Breast (tissue), 4 donors: ENCODE measurements around a stretch of chr10.

DNA sequence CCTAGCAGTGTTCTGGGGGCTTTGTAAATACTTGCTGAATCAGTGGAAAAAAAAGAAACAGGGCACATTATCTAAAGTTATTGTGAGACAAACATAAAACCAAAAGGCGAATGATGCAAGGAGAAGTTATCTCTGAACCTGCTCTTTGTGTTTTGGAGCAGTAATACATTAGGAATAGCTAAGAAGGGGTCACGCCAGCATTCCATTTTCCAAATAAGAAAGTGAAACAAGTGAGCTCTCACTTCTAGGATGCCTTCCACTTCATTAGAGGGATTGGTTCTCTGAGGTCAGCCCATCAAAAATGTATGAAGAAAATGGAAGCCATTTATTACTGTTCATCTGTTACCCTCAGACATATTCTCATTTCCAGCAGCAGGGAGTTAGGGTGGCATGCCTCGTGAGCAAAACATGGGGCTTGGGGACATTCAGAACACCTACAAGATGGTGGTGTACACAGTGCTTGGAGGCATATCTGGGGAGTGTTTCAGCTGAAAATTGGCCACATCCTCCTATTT is 93.2 kb downstream of the SPAG6 start:
- PRO-cap, 3 experiments: no peak in any of the 3 experiments
- RRBS: no CpG with 5 or more reads among the region's 3 CpGs

DNA sequence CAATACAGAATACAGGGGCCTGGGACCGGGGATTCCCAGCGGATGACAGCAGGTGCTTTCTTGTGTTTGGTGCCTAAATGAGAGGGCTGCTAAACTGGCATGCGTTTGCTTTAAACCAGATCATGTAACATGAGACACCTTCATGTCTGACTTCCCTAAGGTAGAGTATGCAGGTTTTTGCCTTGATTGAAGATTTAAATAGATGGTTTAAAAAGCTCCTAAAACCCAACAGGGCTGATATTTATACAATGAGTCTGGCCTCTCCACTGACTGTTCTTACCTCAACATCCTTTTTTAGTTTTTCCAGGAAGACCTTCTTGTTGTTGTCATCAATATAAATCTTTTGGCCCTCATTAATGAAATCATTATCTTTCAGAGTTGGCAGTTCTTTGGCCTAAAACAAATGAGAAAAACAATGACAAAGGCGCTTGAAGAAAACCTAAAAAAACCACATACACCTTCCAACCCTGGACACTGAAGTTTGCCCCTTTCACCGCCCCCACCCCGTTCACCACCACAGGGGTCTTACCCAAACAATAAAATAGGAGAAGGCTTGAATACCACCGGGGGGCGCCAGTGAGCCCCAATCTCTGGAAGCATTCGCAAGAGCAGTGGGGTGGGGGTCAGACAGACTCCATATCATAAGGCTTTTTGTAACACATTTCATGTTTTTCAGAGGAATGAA is 163.9 kb downstream of the PIP4K2A start:
- PRO-cap, 3 experiments: no peak in any of the 3 experiments
- RRBS: no CpG with 5 or more reads among the region's 9 CpGs

GRCh38 chr10:22572617-22573699 is 141.4 kb downstream of the PIP4K2A start:
- PRO-cap, 3 experiments: no peak in any of the 3 experiments
- RRBS: no CpG with 5 or more reads among the region's 6 CpGs

- PRO-cap, 3 experiments: no peak in any of the 3 experiments
- RRBS: no CpG with 5 or more reads among the region's 4 CpGs
These were observed 96.1 kb downstream of the PIP4K2A start for GRCh38 chr10:22618104-22618811.

DNA sequence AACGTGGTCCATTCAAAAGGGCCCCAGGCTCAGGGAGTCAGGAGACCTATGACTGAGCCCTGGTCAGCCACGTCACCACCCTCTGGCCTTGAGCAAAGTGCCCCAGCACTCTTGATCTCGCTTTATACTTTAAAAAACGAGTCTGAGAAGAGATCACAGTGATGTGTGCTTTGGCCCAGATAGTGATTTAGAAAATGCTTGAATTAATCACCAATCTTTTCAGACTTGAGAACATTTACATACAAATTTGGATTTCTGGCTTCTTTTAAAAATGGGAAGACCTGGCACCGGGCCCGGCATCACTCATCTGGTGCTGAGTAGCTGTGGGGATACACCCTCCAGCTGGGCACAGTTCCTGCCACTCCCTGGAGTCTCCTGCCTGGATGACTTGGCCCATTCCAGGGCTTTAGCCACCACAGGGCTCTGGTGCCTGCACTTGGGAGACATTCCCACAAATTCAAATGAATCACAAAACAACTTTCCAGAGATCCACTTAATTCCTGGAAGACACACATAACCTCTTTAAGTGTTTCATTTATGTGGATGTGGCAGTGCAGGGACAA is 93.9 kb downstream of the PIP4K2A start:
- PRO-cap, 3 experiments: no peak in any of the 3 experiments
- RRBS: no CpG with 5 or more reads among the region's 6 CpGs

- PRO-cap, 3 experiments: no peak in any of the 3 experiments
- RRBS: no CpG with 5 or more reads among the region's 6 CpGs
These were observed 81.5 kb downstream of the PIP4K2A start for GRCh38 chr10:22632696-22633513.

- PRO-cap, 3 experiments: no peak in any of the 3 experiments
- RRBS: no CpG with 5 or more reads among the region's 6 CpGs
These were observed 80.3 kb downstream of the PIP4K2A start for GRCh38 chr10:22634023-22634591.

DNA sequence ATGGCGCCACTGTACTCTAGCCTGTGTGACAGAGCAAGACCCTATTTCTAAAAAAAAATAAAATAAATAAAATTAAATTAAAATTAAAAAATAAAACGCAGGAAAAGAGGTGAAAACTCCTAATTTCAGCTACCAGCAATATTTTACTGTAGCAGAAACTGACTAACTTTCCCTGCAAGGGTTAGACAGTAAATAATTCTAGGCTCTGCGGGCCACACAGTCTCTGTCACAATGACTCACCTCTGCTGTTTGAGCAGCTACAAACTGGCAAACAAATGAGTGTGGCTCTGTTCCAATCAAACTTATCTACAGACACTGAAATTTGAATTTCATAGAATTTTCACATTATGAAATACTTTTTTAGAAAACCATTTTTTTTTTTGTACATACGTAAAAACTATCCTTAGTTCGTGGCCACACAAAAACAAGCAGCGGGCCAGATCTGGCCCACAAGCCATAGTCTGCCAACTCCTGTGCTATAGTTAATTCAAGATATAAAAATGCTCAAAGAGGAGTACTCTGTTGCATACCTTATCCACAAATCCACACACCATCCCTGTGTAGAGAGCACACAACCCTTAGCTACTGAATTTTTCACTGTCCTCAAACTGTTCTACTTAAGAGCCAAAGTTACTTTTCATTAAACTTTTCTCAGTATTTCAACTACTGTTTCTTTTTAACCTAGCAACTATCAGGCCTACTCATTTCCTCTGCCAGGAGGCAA is 32.6 kb downstream of the PIP4K2A start:
- PRO-cap, 3 experiments: no peak in any of the 3 experiments
- RRBS: no CpG with 5 or more reads among the region's 6 CpGs

GRCh38 chr10:22708196-22709468 is 5.7 kb downstream of the PIP4K2A start:
- PRO-cap, 3 experiments: no peak in any of the 3 experiments
- RRBS: no CpG with 5 or more reads among the region's 8 CpGs

DNA sequence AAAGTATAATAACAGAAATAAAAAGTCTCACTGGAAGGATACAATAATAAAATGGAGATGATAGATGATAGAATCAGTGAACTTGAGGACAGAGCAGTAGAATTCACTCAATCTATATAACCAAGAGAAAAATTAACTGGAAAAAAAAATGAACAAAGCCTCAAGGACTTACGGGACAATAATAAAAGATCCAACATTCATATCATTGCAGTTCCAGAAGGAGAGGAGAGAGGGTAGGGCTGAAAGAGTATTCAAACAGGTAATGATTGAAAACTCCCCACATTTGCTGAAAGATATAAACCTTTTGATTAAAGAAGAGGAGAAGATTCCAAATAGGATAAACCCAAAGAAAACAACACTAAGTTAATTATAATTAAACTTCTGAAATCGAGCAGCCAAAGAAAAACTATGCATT is 71.7 kb upstream of the MSRB2 start:
- PRO-cap, 3 experiments: no peak in any of the 3 experiments
- RRBS: no CpG with 5 or more reads among the region's 2 CpGs

DNA sequence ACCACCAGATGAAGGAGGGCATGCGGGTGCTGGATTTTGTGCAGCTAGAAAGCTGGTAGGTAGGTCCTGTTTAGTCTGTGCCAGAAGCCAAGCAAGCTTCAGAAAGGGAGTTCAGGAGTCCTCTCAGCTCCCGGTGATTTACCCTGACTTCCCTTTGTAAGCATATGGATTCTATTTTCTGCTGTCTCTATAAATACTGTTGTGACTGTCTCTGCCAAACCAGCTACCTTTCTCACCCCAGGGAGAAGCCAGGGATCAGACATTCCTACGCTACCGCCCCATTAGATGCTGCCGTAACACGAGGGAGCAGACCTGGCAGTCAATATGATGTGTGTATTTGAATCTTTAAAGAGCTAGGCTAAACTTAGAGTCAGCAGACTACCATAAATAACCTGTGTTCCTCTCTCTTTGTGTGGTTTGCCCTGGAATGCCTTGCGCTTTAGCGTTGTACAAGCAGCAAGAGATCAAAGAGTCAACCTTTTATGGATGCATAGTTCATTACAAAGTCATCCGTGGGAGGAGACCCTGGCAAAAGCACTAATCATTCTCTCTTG is 200.3 kb upstream of the KIAA1217 start:
- PRO-cap, 3 experiments: no peak in any of the 3 experiments
- RRBS: no CpG with 5 or more reads among the region's 9 CpGs

GRCh38 chr10:24207332-24207539 is 1.7 kb upstream of the KIAA1217 start:
- PRO-cap, 3 experiments: no peak in any of the 3 experiments

DNA sequence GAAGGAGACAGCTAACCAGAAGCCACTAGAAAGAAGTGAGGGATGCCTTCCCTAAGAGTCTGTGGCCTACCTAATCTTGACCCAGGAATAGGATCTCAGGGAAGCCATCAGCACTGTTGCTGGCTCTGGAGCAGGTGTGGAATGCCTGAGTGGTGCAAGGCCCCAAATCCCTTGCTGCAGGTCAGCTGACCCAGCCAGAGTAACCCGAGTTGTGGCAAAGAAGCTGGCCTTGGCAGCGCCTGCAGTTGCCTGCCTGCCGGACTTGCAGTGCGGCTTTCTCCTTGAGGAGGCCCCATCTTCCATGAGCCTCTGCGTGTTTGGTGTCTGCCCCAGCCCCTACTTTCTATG is 5.8 kb downstream of the KIAA1217 start:
- PRO-cap, 3 experiments: no peak in any of the 3 experiments
- RRBS: no CpG with 5 or more reads among the region's 5 CpGs

DNA sequence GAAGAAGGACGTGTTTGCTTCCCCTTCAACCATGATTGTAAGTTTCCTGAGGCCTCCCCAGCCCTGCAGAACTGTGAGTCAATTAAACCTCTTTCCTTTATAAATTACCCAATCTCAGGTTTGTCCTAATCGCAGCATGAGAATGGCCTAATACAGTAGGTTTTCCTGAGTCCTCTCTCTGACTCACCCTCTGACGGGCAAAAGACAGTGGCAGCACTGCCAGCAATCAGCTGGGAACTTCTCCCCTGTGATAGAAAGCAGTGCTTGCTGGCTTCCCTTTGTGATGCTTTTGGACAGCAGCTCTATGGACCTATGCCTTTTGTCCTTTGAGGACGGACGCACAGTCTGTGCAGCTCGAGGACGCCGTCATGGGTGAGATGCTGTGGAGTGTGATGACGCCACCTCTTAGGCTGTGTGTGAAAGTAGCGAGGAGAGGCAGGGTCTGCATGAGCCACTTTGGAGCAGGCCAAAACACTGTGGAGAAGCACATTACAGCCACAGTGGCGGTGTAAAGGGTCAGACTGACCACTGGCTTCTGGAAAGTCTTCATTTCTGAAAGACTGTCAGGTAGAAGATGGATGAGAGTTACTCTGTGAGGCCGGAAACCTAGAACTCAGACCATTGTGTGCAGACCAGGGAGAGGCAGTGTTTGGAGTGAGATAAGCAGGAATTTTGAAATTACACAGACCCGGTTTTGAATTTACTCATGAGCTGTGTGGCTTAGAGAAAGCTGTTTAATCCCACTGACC is 68.9 kb downstream of the KIAA1217 start:
- PRO-cap, 3 experiments: no peak in any of the 3 experiments
- RRBS: 22% methylated on average over 2 of the region's 13 CpGs

GRCh38 chr10:24417032-24417365 is 208.1 kb downstream of the KIAA1217 start:
- PRO-cap, 3 experiments: peak in 2 of 3 experiments; most common plus-strand start chr10:24417254 (in 2)
- RRBS: no CpG with 5 or more reads among the region's 5 CpGs

DNA sequence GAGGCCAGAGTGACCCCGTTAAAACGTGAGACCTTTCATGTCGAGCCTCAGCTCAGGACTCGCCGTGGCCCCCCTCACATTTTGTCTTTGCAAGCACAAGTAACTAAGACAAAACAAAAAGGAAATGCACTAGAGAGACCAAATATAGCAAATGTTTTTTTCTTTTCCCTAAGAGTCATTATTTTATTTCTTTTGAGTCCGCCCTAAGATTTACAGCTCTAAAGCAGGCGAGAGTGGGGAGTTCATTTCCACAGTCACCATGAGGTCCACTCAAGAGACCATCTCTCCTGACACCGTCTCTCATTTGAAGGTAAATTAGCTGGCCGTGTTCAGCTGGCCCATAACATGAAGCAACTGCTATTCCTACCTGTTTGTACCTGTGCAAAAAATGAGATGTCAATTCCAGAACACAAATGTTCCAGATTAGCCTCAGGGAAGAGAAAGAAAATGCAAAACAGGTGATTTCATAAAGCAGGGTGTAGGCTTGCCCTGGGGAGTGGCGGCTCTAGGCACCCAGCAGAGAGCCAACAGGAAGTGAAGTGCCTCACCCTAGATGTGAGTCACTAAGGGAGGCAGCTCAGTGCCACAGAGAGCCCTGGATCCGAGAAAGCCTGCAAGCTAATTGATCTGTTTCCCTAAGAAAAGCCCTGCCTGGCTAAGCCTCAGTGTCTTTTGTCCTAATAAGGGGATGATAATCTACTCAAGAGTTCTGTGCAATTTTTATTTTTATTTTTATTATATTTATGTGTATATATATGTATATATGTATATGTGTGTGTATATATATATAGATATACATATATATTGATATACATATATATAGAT is 240.1 kb downstream of the ARHGAP21 start:
- PRO-cap, 3 experiments: peak in 3 of 3 experiments; most common plus-strand start position 588 of the sequence (in 3); most common minus-strand start position 306 of the sequence (in 3)
- RRBS: no CpG with 5 or more reads among the region's 11 CpGs

GRCh38 chr10:24484772-24485281 is 238.9 kb downstream of the ARHGAP21 start:
- PRO-cap, 3 experiments: no peak in any of the 3 experiments
- RRBS: no CpG with 5 or more reads among the region's 3 CpGs

DNA sequence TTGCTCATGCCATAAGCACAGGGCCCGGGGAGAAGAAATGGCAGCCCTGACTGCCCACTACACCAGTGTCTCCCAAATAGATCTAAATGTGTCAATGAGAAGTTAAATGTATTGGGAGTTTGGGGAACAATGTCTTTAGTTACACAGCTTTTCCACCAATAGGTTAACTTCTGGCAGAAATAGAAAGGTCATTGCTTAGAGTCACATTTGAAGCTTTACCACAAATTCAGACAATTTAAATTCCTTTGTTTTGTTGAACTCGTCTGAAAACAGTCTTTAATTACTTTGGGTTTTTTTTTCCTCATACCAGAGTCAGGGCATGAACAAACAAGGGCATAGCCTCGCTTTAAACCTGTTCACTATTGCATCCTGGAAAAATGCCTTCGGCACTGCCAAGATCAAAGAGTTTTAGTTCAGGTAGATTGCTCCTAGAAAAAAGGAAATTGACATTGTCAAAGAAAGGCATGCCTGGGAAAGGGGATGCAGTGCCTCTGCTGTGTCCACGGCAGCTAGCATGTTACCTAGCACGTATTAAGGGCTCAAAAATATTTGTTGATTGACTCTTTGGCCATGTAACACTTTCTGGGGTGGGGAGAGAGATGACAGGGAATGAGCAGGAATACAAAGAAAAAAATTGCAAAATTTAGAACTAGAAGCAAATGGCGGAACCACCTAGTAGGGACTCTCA is 235.1 kb downstream of the ARHGAP21 start:
- PRO-cap, 3 experiments: no peak in any of the 3 experiments
- RRBS: no CpG with 5 or more reads among the region's 7 CpGs

DNA sequence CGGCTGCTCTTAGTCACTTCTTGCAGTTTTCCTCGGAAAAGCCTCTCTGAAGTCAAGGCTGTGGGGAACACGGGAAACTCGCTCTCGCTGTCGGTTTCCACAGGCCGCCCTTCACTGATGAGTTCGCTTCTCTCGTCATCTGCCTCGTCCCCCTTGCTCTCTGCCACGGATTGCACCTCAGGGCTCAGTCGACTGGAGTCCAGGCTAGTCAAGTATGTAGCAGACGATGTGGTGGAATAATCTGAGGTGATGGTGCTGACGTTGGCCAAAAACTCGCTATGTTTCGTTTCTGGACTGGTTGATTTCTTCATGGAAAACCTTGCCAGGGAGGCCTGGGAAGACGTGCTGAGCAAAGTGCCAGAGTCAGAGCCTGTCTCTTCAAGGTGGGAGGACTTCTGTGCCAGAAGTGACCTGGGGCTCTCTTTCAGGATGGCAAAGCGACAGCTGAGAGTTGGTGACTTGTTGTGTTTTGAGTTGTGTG is 138.4 kb downstream of the ARHGAP21 start:
- PRO-cap, 3 experiments: no peak in any of the 3 experiments
- RRBS: no CpG with 5 or more reads among the region's 18 CpGs

DNA sequence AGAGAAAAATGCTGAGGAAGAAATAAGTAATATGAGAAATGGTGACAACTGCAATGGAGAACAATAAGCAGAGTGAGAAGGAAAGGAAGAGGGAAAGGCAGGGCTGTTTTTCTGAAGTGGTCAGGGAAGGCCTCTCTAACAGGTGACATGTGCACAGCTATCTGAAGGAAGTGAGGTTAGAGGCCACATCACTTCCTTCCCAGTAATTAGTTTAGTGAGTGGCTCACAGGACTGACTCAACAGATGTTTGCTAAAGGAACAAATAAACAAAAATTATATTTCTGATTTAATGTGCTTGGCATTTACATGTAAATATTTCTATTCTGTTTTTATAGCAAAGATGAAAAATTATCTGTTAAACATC is 77.9 kb downstream of the ARHGAP21 start:
- PRO-cap, 3 experiments: no peak in any of the 3 experiments